Fibroblast of the aortic adventitia (primary cell): ENCODE results near the genes CLTCL1, HIRA and TBX1.

- CAGE, long polyA plus RNA: no peak
Measured at GRCh38 chr22:19291567-19291847, at the start of gene CLTCL1. CLTCL1 (minus strand) TSS chr22:19291719.

GRCh38 chr22:19291848-19292037 lies 224 bp upstream of the CLTCL1 start:
- CAGE, long polyA plus RNA: no peak

GRCh38 chr22:19292038-19292979 lies 790 bp upstream of the CLTCL1 start:
- CAGE, long polyA plus RNA: no peak

DNA sequence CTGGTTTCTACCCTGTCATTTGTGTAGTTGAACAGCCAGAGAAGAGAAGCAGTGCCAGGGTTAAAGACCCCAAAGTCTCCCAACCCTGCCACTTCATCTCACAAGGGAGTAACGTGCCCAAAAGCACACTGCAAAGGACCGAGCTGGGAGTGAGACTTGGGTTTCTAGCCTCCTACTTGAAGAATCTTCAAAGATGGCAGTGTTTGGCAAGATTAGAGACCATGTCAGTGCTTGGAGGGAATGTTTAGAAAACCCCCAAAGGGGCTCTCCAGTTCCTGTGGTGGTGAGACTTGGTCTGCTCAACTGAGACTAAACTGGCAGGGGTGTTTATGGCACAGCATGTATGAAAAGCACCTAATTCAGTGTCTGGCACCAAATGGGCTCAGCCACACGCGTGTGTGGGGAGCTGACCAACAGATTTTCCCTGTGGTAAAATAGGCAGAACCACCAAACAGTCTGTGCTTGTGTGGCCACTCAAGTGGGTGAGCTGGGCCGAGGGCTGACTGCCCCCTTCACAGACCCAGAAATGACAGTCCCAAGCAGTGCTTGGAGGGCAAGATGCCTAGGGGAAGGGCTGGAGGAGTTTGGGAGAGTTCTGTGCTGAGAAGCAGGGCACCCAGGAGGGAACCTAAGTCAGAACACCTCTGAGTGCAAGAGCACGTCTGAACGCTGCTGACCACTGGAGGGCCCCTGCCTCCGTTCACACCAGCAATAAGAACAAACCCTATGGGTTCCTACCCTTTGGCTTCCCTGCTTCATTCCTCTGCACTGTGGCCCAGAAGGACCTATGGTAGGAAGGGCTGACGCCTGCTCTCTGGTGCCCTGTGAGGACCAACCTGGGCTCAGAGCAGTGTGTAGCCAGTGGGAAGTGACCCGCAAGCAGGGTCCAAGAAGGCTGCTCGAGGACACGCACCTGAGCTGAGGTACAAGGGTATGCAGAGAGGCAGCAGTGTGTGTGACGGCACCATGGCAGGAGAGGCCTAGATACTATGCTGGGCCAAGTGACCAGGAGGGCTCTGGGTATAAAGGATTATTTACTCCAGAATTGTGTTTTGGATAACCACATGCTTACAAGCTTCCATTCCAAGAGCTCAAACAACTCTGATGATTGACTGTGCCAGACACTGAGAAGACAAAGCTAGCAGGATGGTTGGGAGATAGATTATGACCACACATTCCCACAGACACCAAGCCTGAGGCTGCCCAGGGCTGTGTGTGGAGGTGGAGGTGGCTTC lies 68.6 kb upstream of the CLTCL1 start:
- CAGE, long polyA plus RNA: no peak

- CAGE, long polyA plus RNA: no peak
Measured at GRCh38 chr22:19431563-19432632, at the start of gene HIRA. HIRA (minus strand) TSS chr22:19431733.

DNA sequence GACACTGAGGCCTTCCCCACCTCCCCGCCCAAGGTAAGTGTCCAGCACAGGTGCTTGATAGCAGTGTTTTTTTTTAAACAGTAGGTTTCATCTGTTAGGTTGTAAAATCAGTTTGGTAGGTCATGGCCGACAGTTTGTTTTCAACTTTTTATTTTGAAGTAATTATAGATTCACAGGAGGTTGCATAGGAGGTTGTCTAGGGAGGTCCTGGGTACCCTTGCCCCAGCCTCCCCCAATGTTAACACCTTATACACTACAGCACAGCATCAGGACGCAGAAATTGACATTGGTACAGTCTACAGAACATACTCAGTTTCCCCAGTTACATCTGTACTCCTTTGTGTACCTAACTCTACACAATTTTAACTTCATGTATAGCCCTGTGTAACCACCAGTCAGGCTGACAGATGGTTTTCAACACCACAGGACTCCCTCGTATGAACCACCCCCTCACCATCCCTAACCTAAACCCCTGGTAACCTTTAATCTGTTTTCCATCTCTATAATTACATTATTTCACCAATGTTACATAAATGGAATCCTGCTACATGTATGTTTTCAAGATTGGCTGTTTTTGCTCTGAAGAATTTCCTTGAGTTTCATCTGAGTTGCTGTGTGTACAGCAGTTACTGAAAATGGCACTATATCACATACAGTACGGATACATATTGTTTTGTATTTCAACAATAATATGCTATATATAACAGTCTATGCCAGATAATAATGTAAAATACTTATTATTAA lies 6.6 kb downstream of the C22orf39 start:
- CAGE, long polyA plus RNA: no peak

DNA sequence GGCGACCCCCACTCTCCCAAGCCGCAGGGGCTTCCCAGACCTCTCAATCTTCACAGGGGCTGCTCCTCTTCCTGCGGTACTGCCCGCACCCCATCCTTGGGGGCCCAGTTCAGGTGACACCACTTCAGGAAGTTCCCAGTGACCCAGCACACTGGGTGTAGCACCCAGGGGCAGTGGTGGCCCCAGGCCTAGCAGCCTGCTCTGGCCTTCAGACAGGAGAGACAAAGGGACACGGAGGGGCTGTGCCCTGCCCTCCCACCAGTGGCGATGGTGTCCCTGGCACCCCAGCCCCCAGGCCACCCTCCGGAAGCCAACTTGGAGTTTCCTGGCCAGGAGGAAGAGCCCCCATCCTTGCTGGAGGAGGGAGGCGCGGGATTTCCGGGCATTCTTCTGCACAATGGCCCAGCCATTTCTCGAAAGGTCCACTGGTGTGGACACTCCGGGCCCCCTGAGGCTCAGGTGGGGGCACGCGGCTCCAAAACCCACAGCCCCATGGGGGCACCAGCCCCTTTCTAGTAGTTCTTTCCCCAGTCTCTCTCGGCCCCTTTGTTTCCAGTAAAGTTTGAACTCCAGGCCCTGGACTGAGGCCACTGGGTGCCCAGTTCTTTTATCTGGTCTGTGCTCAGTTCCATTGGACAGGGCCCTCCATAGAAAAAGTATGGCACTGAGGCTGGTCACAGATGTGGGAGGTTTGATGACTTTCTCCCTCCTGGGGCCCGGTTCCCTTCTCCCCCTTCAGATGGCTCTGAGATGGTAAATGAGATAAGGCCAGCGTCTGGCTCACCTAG lies 1.1 kb upstream of the CLDN5 start:
- CAGE, long polyA plus RNA: no peak

GRCh38 chr22:19691722-19692292 lies 22.5 kb upstream of the SEPTIN5 start:
- CAGE, long polyA plus RNA: no peak

- CAGE, long polyA plus RNA: no peak
Measured at GRCh38 chr22:19758371-19759004, 2.1 kb upstream of the TBX1 start.

- CAGE, long polyA plus RNA: no peak
Measured at GRCh38 chr22:19760403-19761295, at the start of gene TBX1. TBX1 (plus strand) TSS chr22:19760778.

GRCh38 chr22:19991207-19991567 lies 25.4 kb downstream of the ARVCF start:
- CAGE, long polyA plus RNA: no peak

DNA sequence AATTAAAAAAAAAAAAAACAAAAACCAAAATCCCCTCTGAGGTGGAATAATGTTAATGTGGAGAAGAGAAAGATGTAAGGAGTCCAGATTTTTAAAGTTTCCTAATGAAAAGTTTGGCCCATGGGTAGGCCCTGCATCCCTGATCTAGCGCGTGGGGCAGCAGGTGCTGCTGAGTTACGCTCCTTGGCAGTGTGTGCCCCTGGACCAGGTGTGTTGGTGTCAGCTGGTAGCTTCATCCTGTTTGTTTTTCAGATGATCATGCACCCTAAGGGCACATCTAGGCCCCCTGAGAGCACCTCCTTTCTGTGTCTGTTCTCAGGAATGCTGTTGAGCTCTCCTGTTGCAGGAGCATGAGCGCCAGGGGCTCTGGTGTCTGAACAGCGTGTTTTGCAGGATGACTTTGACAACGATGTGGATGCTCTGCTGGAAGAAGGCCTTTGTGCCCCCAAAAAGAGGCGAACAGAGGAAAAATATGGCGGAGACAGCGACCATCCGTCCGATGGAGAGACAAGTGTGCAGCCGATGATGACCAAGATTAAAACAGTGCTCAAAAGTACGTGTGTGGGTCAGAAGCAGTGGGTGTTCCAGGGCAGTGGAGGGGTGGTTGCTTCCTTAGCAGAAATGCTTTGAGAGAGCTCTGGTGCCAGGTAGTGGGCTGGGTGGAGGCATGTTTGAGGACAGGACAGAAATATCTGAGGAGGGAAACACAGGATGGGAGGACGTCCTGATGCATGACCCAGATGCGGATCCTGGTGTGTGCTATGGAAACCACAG lies 6.9 kb downstream of the DGCR8 start:
- CAGE, long polyA plus RNA: no peak

DNA sequence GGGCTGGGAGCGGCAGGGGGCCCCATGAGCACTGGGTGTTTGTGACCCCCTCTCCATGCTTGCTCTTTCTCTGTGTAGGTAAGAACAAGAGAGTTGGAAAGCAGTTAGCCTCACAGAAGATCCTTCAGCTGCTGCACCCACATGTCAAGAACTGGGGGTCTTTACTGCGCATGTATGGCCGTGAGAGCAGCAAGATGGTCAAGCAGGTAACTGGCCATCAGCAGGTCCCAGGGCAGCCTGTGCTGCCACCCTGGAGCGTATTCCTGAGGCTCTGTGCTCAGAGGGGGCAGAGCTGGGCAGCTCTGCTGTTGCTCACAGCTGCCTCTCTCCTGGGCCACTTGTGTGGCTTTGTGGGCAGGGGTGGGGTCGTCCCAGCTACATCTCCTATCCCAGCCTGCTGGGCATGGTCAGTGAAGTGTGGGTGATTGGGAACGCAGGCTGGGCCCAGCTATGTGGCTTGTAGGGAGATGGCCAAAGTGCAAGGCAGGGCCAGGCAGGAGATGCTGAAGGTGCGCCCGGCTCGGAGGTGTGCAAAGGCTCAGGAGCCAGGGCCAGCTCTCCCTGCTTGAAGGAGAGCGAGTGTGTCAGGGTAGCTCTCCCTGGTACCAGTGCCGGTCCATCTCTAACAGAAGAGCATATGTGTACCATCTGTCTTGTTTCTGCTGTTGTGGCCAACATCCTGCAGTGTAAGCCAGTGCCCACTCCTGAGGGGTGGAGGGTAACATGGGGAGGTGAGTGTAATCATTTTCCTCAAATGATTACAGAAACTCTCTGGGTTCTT lies 8.5 kb upstream of the RANBP1 start:
- CAGE, long polyA plus RNA: no peak

DNA sequence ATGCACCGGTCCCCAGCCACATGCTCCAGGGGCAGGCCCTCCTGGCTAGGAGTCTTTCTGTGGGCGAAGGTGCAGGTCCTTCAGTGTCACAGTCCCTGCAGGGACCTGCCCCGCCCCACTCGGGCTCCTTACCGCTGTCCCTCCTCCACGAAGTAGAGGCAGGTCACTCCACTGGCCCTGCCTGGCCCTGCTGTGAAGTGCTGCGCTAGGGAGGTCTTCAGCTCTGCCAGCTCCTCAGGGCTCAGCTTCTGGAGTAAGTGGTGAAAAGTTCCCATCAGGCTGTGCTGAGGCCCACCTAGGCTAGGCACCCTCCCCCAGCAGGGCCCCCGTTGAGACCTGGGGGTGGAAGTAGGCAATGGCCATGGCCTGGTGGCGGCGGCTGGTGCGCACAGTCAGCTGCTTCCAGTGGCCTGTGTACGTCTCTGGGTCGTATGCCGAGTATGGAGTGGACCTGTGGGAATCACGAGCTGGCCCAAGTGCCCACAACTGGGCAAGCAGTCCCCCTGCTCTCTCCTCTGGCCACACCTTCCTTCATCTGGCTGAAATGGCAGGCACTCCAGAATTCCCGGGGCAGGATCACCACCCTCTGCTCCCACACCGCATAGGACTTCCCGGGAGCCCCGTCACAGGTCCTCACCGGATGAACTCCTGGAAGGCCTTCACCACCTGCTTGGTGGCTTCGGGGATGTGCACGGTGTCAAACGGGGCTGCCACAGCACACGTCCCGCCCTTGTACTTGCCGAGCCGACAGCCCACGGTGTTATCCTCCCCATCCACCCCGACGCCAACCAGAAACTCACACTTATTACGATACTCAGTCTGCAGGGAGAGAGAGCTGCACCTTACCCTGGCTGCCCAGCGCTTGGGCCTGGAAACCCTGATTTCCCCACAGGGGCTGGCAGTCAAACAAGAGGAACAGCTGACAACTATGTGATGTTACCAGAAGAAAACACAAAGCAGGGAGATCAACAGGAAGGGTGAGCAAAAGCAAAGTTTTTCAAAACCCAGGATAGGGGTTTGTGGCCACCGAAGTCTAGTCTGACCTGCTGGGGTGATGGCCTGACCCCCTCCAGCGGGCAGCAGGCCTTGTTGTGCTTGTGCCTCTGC lies 922 bp upstream of the RANBP1 start:
- CAGE, long polyA plus RNA: no peak

DNA sequence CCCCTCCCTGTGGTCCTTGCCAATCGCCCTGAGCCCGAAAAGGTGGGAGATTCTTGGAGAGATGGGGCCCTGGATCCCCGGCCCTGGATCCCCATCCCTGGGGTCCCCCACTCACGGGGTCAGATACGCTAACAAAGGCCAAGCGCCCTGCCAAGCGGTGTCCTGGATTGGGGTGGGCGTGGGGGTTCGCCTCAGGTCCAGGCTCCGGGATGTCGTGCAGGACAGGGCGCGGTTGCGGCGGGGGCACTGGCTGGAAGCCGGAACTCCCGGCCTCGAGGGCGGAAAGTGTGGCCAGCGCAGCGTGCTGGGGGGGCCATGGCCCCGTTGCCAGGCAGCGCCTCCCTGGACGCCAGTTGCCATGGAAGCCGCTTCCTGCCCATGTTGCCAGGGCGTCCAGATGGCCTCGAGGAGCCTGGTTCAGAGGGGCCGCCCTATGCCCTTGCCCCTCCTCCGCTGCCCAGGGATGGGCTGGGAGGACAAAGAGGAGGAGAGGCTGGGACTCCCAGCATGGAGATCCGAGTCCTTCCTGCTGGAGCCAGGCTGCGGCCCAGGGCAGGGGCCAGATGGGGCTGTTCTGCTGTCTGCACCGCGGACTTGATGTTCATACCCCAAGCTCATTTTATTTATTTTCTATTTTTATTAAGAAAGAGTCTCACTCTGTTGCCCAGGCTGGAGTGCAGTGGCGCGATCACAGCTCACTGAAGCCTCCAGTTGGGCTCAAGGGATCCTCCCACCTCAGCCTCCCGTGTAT lies 4.5 kb upstream of the CCDC188 start:
- CAGE, long polyA plus RNA: no peak

- CAGE, long polyA plus RNA: no peak
Measured at GRCh38 chr22:20494817-20495688, 542 bp downstream of the KLHL22 start.

GRCh38 chr22:20531304-20532351 lies 24.2 kb downstream of the MED15 start:
- CAGE, long polyA plus RNA: no peak

DNA sequence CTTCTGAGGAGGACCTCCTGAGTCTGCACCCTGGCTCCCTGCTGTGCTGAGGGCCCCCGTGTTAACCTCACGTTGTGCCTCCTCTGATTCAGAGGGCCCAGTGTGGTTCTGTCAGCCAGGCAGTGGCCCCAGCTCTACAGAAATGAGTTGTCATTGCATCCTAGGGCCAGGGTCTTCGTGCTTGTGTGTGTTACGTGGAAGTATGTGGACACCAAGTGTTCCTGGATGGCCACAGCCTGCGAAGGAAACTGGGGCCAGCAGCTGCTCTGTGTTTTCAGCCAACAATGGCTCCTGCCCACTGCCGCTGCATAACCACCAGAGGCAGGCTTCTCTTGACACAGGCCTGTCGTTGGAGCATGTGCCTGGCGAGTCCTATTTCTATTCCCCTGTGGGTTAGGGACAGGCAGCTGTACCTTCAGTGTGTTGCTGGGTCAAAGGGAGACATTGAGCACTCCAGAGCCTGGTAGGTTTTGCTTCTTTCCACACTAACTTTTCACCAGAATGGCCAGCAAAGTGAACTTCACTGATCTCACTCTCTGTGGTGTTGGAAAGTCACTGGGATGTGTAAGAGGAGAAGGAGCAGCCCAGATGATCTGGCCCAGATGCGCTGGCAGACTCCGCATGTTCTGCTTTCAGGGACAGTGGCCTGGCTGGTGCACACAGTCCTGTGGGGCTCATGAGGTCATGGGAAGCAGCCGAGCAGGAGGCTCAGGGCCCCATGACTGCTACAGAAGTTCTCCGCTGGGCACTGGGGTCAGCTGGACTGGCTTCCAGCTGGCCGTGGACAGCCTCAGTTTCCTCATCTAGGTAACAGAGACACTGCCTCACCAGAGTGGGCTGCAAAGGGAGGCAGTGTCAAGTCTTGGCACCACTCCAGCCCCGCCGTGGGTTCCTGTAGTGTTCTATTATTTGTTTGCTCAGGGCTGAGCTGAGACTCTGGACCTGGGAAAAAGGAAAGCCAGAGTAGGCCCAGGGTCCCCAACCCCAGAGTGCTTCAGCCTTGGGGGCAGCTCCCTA lies 44.8 kb downstream of the MED15 start:
- CAGE, long polyA plus RNA: no peak

DNA sequence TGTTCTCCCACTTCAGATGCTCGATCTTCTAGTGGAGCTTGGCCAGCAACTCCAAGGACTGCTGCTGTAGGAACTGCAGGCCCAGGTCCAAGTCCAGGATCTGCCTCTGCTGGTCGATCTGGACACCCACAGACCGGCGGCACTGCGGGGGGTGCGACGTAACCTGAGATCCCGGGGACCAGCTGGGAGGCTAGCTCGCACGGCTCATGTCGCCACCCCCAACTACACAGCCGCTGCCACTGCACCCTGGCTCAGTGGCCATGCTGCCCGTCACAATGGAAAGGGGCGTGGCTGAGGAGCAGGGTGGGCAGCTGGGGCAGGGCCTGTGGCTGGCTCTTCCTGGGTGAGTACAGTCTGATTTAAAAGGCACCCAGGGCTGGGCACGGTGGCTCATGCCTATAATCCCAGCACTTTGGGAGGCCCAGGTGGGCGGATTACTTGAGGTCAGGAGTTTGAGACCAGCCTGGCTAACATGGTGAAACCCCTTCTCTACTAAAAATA lies 84.6 kb downstream of the MED15 start:
- CAGE, long polyA plus RNA: no peak

DNA sequence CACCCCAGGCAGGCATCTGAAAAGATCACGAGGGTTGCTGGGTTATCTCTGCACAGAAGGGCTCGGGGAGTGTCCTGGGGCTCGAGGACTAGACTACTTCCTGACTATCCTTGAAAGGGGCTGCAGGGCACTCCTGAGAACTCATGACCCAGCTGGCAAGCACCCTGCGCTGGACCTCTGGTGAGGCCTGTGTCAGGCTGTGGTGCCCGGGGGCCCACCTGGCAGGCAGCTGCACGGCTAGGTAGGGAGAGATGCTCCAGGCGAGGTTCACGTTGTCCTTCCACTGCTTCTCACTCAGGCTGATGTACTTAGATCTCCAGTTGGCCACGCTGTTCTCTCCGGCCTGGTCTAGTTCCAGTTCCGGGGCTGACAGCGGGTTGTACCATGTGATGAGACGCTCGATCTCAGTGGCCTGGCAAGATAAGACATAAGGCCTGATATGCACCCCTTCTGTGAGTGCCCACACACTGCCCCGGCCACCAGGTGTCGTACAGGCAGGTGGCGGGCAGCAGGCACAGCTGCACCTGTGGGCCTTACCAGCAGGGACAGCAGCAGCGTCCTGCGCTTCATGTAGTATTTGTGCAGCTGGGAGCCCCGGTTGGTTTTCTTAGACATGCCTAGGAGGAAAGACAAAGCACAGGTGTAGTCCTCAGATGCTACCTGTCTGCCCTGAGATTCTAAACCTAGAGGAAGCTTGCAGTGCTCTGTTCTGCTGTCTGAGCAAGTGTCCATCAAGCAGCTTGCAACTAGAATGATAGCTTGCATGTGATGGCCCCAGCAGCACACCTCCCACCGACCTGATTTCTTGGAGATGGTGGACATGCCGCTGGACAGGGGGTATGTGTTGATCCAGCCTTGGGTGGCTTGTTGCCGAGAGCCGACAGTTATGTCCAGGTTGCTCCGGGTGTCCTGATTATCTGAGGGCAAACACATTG lies 44.6 kb upstream of the SERPIND1 start:
- CAGE, long polyA plus RNA: no peak